Upper lobe of left lung (tissue), 5 donors: ENCODE measurements around the gene CDT1.

DNA sequence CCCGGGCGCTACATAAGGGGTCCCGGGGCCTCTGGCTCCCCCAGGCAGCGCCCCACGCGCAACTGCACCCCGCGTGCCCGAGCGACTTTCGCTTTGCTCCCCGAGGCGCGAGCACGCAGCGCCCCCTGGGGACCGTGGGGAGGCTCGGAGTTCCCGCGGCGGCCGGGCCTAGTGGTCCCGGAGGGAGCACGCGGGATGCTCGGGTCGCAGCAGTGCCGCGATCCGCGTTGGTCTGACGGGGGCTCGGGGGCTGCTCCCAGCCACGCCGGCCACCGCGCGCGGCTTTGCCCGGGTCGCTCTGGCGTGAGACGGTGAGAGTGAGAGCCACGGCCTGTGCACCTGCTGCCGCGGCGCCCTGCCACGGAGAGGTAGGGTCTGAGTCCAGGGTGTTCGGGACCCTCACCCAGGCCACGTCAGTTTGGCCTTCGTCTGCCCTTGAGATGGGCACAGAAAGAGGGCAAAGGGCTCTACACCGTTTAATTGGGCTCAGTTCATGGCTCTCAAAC is 537 bp upstream of the PIEZO1 start:
- PRO-cap, 2 experiments, result peak in 2 of 2 experiments; most common minus-strand start position 64 of the sequence (in 1)
- RAMPAGE, long total RNA, 4 experiments, result no peak in any of the 4 experiments

GRCh38 chr16:88803263-88804323 is at the start of gene CDT1:
Gene CDT1, plus strand, starts transcription at chr16:88803789.
- PRO-cap, 2 experiments, result peak in 2 of 2 experiments; most common plus-strand start chr16:88803821 (in 1); most common minus-strand start chr16:88803615 (in 2)
- RAMPAGE, long total RNA, 4 experiments, result no peak in any of the 4 experiments

DNA sequence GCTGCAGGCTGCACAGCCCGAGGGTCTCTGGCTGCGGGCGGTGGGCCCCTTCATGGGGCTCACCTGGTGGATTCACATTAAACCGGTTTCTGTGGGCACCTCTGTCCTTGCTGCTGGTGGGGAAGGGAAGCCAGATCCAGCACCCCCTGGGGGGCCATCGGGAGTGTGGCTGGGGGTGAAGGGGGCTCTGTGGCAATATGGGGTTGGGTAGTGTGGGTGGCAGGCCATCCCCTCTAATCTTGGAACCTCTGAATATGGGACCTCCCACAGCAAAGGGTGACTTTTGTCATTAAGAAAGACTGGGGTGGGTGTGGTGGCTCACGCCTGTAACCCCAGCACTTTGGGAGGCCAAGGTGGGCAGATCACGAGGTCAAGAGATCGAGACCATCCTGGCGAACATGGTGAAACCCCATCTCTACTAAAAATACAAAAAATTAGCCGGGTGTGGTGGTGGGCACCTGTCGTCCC is 3.3 kb downstream of the APRT start:
- PRO-cap, 2 experiments, result no peak in any of the 2 experiments
- RAMPAGE, long total RNA, 4 experiments, result no peak in any of the 4 experiments

DNA sequence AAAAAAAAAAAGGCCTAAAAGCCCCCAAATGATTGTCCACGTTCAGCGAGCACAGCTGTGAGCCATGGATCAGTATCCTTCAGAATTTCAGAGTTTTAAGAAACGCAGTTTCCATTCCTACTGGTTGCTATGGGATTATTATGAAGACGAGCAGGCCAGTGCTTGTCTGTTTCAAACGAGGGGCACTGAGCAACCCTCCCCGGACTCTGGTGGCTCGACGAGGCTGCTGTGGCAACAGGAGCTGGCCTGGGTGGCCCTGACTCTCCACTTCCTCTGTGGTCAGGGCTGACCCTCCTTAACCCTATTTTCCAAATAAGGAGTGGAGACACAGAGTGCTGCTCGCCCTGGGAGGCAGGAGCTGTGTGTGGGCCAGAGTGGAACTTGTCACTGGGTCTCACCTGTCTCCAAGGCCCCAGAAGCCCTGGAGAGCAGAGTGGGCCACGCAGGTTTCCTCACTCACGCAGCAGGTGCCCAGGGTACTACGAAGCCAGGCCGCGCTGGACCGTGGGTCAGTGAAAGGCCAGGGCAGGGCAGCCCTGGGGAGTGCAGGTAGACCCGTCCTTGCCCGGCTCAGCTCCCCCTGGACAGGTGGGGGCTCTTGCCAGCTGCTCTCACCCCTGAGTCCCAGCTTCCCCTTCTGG is 3.4 kb downstream of the GALNS start:
- PRO-cap, 2 experiments, result no peak in any of the 2 experiments
- RAMPAGE, long total RNA, 4 experiments, result no peak in any of the 4 experiments

DNA sequence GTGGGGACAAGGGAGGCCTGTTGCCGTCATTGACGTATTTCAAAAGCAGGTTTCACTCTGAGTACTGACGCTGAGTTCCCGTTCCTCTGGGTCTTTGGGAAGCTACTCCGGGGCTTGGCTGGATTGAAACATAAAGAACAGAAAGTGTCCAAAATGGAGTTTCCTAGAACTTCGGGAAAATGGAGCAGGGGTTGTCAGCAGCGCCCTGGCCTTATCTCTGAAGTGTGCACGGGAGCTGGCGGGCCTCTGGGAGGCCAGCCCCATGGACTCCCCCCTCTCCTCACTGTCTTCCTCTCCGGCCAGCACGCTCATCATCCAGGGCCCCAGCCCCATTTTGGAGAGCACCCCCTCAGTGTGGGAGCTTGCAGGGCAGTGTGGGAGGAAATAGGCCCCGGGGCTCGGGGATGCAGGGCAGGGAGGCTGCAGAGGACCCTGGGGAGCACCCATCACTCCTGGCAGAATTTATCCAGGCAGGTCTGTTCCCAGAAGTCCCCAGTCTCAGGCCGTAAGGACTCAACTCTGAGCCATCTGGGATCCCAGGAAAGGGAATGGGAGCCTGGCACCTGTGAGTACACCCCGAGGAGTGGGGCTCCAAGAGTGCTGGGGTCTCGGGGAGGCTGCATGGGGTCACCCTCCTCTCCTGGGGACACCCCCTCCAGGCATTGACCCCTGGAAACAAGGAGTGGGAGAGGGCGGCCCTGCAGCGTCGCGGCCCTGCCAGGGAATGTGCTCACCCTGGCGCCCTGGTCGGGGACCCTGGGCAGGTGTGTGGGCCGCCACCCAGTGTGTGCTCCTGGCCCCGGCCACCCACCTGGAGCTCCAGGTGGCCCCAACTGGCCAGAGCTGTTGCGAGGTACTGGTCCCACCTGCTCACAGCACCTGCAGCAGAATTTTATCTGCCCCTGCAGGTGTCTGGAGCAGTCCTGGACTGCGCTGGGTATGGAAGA is 5.0 kb upstream of the PABPN1L start:
- PRO-cap, 2 experiments, result no peak in any of the 2 experiments
- RAMPAGE, long total RNA, 4 experiments, result no peak in any of the 4 experiments

GRCh38 chr16:88924454-88925003 is 52.5 kb downstream of the CBFA2T3 start:
- PRO-cap, 2 experiments, result no peak in any of the 2 experiments
- RAMPAGE, long total RNA, 4 experiments, result no peak in any of the 4 experiments

DNA sequence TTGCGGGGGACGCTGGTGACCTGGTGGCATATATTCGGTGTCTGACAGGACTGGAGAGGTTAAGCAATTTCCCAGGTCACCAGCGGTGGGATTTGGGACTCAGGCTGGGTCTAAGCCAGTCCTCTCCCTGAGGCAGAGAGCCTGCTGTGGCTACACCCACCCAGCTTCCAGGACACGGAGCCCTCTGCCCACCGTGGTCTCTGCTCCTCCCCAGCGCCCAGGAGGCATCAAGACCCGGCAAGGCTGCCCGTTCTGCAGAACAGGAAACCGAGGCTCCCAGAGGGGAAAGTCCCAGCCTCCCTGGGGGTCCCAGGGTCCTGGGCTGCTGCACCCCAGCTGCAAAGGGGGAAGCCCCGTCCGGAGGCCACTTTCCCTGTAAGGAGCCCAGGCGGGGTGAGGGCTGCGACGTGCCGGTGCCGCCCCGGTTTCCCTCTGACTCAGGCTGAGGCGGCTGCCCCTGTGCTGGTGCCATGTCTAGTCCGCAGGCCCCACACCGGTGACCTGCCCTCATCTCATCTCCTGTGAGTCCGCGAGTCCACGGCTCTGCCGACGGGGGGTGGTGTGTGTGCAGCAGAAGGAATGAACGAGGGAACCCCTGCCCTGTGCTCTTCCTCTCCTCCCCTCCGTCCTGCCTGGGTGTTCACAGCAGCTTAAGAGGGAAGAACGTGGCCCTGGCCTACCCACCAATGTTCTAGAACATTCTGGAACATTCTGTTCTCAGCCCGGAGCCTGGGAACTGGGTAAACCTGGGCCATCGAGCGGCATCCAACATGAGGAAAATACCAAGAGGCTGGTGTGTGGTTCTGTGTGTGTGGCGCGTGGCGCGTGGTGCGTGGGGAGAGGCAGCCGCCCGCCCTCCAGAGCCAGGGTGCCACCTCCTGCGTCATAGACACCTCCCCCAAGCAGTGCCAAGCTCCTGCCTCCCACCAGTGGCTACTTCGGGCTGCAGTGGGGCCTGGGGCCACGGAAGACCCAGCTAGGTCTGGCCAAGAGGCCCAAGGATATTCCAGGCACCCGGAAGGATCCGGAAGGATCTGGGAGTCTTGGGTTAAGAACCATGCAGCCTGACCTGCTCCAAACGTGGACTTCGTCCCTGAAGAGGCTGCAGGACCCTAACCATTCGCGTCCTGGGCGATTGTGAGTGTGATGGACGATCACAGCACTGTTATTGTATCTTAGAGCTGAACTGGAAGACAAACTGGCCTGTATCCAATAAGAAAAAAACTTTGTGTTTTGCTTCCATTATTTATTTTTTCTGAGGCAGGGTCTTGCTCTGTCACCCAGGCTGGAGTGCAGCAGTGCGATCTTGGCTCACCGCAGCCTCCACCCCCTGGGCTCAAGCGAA is 7.1 kb upstream of the CBFA2T3 start:
- PRO-cap, 2 experiments, result no peak in any of the 2 experiments
- RAMPAGE, long total RNA, 4 experiments, result no peak in any of the 4 experiments

GRCh38 chr16:89032039-89032647 is 55.1 kb upstream of the CBFA2T3 start:
- PRO-cap, 2 experiments, result no peak in any of the 2 experiments
- RAMPAGE, long total RNA, 4 experiments, result no peak in any of the 4 experiments

DNA sequence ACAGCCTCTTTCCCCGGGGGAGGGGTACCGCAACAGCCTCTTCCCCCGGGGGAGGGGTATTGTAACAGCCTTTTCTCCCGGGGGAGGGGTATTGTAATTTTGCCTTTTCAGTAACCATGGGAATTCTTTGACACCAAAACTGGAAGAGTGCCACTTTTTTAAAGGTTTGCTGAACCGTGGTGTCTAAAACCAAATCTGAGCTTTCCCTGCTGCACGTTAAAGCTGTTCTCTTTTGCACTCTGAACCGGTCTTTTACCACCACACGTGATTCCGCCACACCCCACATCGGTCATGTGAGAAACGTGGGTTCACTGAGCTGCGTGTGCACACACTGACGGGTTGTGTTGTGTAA is 9.3 kb upstream of the ACSF3 start:
- PRO-cap, 2 experiments, result no peak in any of the 2 experiments
- RAMPAGE, long total RNA, 4 experiments, result no peak in any of the 4 experiments

GRCh38 chr16:89099704-89100354 is 6.2 kb downstream of the ACSF3 start:
- PRO-cap, 2 experiments, result no peak in any of the 2 experiments
- RAMPAGE, long total RNA, 4 experiments, result no peak in any of the 4 experiments

GRCh38 chr16:89101586-89102039 is 8.0 kb downstream of the ACSF3 start:
- PRO-cap, 2 experiments, result no peak in any of the 2 experiments
- RAMPAGE, long total RNA, 4 experiments, result no peak in any of the 4 experiments

GRCh38 chr16:89133735-89134022 is 37.9 kb upstream of the CDH15 start:
- PRO-cap, 2 experiments, result no peak in any of the 2 experiments
- RAMPAGE, long total RNA, 4 experiments, result no peak in any of the 4 experiments

DNA sequence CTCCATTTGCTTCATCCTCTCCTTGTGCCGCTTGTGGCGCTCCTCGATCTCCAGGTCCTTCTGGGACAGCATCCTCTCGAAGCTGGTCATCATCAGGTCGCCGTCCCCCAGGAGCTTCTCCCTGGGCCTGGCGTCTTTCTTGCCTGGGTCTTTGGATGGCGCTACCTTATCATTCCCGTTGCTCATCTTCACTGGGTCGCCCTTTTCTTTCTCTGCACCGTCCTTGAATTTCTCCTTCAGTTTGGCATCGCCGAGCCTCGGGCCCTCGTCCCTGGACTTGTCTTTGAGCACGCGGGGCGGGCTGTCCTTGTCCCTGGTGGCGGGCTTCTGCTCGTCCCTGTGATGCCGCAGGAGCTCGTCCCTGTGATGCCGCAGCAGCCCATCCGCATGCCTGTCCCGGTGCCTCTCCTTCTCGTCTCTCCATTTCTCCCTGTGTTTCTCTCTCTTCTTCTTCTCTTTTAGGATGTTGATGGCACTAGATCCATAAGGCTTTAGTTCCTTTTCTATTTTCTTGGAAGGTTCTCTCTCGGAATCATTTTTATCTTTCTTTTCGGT is 64.3 kb downstream of the ZNF778 start:
- PRO-cap, 2 experiments, result no peak in any of the 2 experiments
- RAMPAGE, long total RNA, 4 experiments, result start-site peak on the minus strand in 3 of 4 experiments, centred at positions 173 to 477 of the sequence, 17 to 47 reads per replicate

DNA sequence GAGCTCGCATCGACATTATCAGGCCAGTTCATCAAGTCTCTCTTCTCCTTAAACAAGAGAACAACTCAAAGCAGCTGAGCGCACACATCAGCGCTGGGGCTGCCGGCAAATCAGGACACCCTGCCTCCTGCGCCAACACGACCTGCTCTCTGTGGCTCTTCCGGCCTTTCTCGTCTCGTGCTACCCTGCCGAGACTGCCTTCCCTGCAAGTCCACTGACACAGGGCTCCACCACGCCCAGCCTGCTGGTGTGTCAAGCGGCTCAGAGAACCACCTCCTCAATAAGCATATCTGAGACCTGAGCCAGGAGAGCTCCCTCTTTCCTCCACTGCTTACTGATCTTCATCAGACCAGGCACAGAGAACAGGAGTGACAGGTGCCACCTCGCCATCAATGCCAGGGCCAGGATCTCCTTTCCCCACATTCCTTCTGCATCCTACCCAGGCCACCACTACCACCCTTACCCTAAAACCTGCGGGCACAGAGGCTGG is 96.9 kb downstream of the ZNF778 start:
- PRO-cap, 2 experiments, result no peak in any of the 2 experiments
- RAMPAGE, long total RNA, 4 experiments, result no peak in any of the 4 experiments

DNA sequence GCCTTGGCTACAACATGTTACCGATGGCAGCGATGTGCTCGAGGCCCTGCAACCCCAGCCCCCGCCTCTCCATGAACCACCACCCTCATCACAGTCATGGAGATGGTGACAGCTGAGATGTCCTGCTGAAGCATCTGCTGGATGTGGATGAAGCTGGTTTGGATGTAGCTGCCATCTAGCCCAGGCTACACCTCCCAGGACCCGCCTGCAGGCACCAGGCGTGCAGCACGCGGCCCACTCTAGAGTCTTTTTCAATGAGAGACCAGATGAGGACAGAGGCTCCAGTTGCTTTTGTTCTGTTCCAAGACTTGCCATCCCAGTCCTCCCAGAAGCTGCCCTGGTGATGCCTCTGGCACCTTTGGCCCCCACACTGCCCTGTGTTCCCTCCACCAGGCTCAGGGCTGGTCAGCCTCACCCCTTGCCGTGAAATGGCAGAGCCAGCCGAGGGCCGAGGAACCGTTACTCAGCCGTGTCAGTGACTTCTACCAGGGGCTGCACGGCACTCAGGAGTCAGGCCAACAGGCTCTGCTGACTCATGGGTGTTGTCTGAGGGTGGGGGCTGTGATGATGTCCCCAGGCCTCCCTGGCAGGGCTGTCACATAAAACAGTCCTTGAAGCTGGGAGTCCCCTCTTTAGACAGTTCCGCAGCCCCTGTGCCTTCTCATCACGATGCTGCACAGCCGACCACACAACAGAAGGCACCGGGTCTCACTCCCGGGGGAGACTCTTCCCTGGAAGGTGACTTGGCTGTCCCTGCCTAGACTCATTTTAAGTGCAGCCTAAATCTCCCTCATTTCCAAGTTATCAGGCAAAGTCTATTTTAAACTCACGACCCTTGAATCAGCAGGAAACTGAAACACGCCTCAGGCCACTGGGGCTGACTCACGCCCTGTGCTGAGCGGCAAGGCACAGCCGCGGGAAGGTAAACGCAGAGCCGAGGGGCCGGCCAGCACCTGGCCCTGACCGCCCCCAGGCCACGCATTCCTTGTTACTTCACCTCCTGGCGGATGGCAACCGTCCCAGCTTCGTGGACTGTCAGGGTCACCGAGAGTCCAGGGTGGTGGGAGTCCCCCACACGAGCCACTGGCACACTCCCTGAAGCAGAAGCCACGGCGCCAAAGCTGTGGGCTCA is 102.4 kb downstream of the ZNF778 start:
- PRO-cap, 2 experiments, result peak in 1 of 2 experiments; most common plus-strand start position 909 of the sequence (in 1); most common minus-strand start position 770 of the sequence (in 1)
- RAMPAGE, long total RNA, 4 experiments, result no peak in any of the 4 experiments

- PRO-cap, 2 experiments, result no peak in any of the 2 experiments
- RAMPAGE, long total RNA, 4 experiments, result no peak in any of the 4 experiments
Observed at GRCh38 chr16:89360777-89361688, 129.3 kb downstream of the ANKRD11 start.

DNA sequence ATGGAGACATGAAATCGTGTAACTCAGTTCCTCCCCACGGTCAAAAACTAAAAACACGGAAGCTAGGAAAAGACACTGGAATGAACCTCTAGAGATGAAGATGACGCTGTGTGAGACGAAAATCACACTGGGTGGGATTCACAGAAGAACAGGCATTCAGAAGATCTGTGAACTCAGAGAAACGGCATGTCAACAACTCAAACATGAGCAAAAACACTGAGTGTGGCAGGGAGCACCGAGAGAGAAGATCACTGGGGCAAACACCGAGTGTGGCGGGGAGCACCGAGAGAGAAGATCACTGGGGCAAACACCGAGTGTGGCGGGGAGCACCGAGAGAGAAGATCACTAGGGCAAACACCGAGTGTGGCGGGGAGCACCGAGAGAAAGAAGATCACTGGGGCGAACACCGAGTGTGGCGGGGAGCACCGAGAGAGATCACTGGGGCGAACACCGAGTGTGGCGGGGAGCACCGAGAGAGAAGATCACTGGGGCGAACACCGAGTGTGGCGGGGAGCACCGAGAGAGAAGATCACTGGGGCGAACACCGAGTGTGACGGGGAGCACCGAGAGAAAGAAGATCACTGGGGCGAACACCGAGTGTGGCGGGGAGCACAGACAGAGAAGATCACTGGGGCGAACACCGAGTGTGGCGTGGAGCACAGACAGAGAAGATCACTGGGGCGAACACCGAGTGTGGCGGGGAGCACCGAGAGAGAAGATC is 100.7 kb downstream of the ANKRD11 start:
- PRO-cap, 2 experiments, result no peak in any of the 2 experiments
- RAMPAGE, long total RNA, 4 experiments, result start-site peak on the minus strand in 1 of 4 experiments, centred at position 426 of the sequence, 6 reads per replicate

GRCh38 chr16:89400912-89401151 is 89.5 kb downstream of the ANKRD11 start:
- PRO-cap, 2 experiments, result no peak in any of the 2 experiments
- RAMPAGE, long total RNA, 4 experiments, result no peak in any of the 4 experiments

DNA sequence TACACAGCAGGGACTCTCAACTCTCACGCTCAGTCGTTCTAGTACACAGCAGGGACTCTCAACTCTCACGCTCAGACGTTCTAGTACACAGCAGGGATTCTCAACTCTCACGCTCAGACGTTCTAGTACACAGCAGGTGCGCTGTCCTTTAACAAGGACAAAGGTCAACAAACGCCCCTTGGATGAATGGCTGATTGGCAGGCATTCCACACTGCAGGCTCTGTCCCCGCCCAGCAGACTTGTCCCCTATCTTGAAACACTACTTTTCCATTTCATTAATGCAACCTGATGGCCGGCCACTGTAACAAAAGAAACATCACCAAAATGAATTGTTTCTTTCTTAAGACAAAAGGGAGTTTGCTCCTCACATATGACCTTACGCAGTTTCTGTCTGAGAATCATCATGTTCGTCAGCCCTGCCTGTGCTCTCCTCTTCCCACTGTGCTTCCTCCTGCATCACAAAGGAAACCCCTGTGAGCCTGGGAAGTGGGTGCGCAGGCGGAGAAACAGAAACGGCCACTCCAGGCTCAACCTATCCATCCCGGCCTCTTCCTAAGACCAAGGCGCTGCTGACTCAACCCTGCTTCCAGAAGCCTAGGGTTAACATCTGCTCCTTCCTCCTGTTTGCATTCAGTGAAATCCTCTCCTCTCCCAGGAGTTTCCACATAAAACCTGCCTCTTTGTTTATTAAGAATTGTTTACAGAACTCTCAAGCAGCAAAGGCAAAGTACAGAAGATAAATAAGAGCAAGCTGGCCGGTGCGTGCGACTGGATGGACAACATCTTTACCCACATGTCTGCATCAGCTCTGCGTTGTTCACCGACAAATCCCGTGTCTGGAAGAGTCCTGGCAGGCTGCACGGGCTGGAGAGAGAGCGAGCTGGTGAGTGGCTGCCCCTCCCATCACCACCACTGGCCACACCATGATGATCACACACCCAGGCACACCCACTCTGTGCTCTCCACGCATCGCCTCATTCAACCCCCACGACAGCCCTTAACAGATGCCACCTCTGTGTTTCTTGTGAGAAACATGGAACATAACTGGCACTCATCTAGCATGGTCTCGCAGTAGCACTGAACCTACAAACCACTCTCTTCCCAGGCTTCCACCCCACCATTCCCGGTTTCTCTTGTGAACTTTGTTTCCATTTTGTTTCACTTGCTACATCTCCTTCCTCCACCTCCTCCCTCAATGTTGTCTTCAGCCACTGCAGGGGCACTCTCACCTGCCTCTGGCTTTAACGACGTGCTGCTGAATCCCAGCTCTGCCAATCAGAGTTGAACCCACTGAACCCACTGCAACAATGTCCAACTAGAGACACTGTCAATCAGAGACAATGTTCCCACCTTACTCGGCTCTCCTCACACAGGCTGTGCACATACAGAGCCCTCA is 59.4 kb downstream of the ANKRD11 start:
- PRO-cap, 2 experiments, result no peak in any of the 2 experiments
- RAMPAGE, long total RNA, 4 experiments, result no peak in any of the 4 experiments

GRCh38 chr16:89461768-89462828 is 28.3 kb downstream of the ANKRD11 start:
- PRO-cap, 2 experiments, result no peak in any of the 2 experiments
- RAMPAGE, long total RNA, 4 experiments, result start-site peak on the minus strand in 1 of 4 experiments, at chr16:89462182-89462270 at its widest, 6 reads per replicate